Measurements from ENCODE around the genes WNT6 and CRYBA2.

DNA sequence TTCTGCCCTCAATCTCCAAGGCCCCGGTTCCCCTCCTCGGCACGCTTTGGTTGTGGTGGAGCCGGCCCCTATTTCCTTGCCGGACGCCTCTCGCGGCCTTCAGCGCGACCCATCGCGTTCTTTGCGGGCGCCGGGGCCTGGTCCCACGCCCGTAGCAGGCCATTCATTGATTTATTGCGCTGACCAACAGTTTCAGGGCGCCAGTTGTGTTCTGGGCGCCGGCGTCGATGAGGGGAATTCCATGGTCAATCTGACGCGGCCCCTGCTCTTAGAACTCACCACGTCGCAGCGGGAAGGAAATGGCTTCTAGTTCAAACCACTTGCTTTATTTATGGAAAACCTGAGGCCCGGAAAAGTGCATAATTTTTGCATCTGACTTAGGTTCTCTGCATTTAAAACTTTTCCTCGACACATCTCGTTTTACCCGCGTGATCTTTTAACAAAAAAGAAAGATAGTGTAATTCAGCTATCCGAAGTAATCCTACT lies 485 bp downstream of the CNOT9 start:
- PRO-cap = unidirectional peak, minus-strand start at position 229 of the sequence
- RAMPAGE, long total RNA = no peak

DNA sequence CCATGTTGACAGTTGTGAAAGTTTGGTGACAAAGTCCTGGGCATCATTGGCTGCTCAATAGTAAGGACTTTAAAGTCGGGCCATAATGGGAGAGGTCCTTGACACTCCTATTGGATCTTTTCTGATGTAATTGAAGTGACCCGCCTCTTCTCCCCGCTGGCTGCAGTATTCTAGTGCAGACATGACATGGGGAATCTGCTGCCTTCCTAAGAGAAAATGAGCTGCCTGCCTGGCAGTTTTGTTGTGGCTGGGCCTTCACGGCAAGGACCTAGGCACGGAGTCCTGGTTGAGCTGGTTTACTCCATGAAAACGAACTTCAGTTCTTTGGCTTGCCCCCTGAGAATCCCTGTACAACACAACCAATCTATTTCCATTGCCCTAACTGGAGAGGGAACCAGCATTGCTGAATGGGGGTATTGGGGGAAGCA lies 26.0 kb upstream of the CYP27A1 start:
- PRO-cap = no peak
- RAMPAGE, long total RNA = no peak

- PRO-cap = bidirectional peak, plus-strand start at chr2:218859709, minus-strand start at chr2:218859708
- RAMPAGE, long total RNA = no peak
These were observed at the start of gene WNT6 for GRCh38 chr2:218859294-218860009. WNT6 (plus strand) TSS chr2:218859805.

DNA sequence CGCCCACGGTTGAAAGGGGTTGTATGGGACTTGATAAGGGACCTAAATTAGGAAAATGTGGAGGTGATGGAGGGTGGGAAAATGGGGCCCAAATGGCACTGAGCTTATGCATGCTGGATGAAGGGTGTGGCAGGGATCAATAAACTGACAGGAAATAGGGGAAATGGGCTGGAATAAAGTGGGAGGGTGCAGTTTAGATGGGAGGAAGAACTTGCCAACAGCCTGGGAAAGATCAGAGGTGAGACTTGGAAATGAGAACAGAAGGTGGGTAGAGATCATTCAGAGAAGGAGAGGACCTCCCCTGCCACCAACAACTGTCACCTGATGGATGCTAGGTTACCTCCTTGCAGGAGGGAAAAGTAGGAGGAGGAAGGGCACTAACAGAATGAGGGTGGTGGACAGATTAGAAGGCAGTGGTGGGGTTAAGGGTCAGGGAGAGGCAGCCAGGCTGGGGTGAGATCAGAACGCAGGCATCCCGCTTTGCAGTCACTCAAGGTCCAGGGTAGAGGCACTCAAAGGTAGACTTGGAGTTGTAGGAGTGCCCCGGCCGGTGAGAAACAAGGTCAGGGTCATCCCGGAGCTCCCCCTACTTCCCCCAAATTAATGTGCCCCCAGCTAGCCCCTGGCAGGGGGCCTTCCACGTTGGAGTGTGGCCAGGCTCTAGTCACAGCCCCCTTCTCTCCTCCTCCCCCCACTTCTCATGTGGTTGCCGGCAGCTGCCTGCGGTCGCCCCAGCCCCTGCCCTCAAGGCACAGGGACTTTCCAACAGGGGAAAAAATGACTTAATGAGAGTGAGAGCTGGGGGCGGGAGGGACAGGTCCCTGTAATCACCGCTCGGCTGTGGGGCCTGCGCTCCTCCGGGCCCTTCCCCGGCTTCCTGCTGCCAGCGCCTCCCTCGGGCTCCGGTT lies 15.5 kb downstream of the WNT10A start:
- PRO-cap = no peak
- RAMPAGE, long total RNA = no peak

GRCh38 chr2:218963851-218964549 lies 4.5 kb downstream of the CDK5R2 start:
- PRO-cap = no peak
- RAMPAGE, long total RNA = no peak

- PRO-cap = no peak
- RAMPAGE, long total RNA = no peak
These were observed at the start of gene CRYBA2 for GRCh38 chr2:218992863-218993966. CRYBA2 (minus strand) TSS chr2:218993422.

DNA sequence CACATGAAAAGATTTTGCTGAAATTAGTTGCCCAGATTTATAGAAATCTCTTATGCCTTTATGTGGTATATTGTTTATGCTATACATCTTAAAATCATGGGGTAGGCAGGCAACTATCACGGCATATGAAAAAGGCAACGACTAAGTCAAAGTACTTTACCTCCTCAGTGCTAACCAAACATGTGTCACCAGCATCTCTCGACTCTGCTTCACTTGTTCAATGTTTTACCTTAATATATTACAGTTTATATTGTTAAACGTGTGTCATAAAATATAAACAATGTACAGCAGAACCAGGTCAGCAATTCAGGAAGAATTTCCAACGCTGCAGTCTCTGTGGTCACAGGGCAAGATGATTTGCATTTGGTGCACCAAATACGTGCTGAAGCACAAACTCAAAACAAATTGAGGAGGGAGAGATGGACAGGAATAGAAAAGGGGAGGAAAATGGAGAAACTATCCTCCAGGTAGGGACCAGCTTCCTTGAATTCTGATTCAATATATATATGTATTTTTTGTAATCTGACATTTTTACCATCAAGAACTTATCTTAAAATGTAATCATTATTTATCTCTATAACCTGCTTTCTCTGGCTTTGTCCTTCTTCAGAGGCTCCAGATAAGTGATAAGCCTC lies 47.6 kb downstream of the NHEJ1 start:
- PRO-cap = no peak
- RAMPAGE, long total RNA = no peak

- PRO-cap = no peak
- RAMPAGE, long total RNA = no peak
These were observed 924 bp downstream of the NHEJ1 start for GRCh38 chr2:219159653-219160128.

- PRO-cap = bidirectional peak, plus-strand start at chr2:219177897, minus-strand start at chr2:219177872
- RAMPAGE, long total RNA = no peak
These were observed 510 bp upstream of the RETREG2 start for GRCh38 chr2:219177548-219177981.

- PRO-cap = no peak
- RAMPAGE, long total RNA = no peak
These were observed 4.2 kb downstream of the RETREG2 start for GRCh38 chr2:219181931-219183042.

DNA sequence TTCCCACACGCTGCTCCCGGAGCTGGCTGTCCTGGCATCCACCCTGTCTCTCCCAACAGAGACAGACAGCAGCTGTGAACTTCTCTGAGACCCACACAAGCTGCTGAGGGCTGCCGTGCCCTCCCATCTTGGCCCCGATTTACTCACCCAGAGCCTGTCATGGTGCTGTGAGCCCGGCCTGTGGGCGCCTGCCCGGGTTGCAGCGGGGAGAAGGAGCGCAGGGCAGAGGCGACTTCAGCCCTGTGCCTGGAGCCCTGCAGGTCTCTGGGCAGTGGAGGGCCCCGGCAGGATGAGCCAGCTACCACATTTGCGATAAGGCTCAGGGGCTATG lies 3.3 kb upstream of the ABCB6 start:
- PRO-cap = unidirectional peak, plus-strand start at position 208 of the sequence
- RAMPAGE, long total RNA = no peak

- PRO-cap = no peak
- RAMPAGE, long total RNA = no peak
These were observed 348 bp downstream of the GLB1L start for GRCh38 chr2:219244905-219245287.

DNA sequence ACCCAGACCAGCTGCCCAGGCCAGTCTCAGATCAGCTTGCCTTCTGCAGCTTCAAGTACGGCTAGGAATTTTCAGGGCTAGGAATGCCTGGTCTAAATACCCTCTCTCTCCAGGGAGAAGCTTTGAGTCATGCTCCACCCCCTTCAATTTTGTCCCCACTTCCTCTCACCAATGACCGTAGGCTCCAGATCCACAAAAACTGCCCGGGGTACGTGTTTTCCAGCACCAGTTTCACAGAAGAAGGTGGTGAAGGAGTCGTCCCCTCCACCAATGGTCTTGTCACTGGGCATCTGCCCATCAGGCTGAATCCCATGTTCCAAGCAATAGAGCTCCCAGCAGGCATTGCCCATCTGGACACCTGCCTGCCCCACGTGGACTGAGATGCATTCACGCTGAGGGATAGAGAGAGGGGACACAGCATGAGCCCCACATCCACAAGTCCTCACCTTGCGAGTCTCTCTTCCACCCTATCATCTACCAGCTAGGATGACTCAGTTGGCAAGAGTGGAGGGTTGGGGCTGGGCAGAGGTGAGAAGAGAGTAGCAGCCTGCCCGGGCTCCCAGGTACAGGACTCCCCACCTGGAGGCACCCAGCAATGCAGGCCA lies 1.1 kb upstream of the TUBA4B start:
- PRO-cap = no peak
- RAMPAGE, long total RNA = no peak

DNA sequence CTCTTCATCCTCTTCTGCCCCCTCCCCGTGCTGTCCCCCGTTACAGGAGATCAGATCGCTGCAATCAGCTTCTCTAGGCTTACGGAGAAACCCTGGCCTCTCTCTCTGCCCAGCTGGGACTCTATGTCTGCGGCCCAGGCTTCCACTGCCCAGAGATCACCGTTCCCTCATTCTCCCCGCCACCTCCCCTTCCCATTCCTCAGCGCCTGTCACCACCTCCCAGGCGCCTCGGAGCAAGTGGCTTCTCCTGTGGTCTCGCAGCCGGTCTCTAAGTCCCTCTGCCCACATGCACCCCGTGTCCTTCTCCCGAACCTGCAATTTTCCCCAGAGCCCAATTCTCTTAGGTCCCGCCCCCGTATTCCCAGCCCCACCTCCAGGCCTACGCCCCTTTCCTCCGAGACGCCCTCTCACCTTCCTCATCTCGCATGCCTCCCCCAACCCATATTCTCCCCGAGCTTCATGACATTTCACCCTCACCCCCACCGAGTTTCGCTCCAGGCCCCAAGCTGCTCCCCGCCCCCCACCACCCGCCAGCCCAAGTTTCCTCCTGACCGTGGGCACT lies 454 bp downstream of the PTPRN start:
- PRO-cap = no peak
- RAMPAGE, long total RNA = no peak

- PRO-cap = bidirectional peak, plus-strand start at chr2:219417626, minus-strand start at chr2:219417428
- RAMPAGE, long total RNA = no peak
These were observed 725 bp upstream of the DES start for GRCh38 chr2:219417350-219417953.

DNA sequence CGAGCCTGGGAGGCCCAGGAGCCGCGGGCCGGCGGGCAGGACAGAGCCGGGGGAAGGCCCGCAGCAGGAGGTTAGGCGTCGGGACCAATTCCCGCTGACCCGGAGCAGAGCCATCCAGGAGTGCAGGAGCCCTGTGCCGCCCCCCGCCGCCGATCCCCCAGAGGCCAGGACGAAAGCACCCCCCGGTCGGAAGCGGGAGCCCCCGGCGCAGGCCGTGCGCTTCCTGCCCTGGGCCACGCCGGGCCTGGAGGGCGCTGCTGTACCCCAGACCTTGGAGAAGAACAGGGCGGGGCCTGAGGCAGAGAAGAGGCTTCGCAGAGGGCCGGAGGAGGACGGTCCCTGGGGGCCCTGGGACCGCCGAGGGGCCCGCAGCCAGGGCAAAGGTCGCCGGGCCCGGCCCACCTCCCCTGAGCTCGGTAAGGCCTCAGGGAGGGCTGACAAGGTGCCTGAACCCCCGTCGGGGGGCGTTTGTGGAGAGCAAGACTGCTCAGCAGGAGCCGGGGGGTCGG lies 14.3 kb downstream of the SPEG start:
- PRO-cap = unidirectional peak, plus-strand start at position 156 of the sequence; bidirectional peak, plus-strand start at position 305 of the sequence, minus-strand start at position 237 of the sequence
- RAMPAGE, long total RNA = no peak

DNA sequence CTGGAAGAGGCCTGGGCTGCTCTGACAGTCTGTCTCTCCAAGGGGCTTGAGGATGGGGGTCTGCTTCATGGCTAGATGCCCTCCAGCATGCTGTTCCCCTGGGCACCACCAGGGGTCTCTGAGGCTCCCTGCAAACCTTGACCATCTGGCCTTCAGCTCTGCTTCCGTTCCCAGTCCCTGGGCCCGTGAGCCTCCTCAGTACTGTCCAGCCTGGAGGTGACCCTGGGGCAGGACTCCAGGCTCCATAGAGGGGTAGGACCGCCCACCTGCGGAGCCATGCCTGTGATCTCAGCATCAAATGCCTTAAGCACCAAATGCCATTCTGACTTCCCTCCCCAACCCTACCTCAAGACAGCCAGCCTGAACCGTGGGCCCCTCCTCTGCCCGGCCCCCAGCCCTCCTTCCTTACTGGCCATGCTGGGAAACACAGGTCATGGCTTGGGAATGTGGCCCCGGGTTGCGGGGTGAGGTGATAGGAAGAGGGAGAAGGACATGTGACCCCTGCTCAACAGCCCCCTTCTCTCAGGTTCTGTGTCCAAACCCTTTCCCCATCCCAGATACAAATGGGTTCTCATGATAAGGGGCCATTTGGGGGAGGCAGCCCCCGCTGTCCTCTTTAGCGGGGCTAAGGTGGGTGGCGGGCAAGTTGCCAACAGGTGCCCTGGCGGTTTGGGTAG lies 25.0 kb downstream of the SPEG start:
- PRO-cap = no peak
- RAMPAGE, long total RNA = no peak

- PRO-cap = no peak
- RAMPAGE, long total RNA = no peak
These were observed 19.6 kb upstream of the SPEGNB start for GRCh38 chr2:219476380-219476613.

DNA sequence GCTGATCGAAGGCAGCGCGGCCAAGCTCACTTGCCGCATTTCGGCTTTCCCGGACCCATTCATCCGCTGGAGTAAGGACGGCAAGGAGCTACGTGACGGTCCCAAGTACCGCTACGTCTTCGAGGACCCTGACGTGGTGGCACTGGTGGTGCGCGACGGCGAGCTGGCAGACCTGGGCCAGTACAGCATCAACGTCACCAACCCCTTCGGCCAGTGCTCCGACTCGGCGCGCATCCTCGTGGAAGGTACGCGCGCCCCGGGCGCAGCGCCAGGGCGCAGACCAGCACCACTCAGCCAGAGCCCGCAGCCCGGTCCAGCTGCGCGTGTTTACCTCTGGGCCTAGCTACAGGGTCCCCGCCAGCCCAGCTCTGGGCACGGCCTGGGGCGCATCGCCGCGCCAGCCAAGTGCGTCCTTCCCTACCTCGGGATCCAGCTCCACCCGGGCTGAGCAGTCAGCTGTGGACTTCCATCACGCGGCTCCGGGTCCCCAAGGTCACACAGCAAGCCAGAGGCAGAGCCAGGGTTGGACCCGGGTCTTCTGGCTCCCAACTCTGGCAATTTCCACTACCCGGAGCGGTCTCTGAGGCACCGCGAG lies 1.0 kb downstream of the SPEGNB start:
- PRO-cap = bidirectional peak, plus-strand start at position 278 of the sequence, minus-strand start at position 144 of the sequence; bidirectional peak, plus-strand start at position 496 of the sequence, minus-strand start at position 431 of the sequence
- RAMPAGE, long total RNA = no peak

GRCh38 chr2:219497467-219498188 lies 1.1 kb upstream of the GMPPA start:
- PRO-cap = bidirectional peak, plus-strand start at chr2:219498049, minus-strand start at chr2:219497932
- RAMPAGE, long total RNA = no peak

All from urinary bladder (tissue), 3 donors.